Brain (tissue), 1 donor: Measurements from ENCODE around the genes C1QTNF12, ACAP3, MIB2 and MMP23B.

DNA sequence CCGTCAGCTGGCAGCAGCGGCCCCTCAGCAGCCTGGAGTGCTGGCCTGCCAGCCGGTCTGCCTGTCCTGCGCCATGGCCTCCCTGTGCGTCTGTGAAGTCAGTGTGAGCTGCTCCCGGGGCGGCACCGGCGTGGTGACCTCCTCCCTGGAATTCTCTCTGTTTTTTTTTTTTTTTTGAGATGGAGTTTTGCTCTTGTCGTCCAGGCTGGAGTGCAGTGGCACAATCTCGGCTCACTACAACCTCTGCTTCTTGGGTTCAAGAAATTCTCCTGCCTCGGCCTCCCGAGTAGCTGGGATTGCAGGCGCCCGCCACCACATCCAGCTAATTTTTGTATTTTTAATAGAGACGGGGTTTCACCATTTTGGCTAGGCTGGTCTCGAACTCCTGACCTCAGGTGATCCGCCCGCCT, 10.3 kb upstream of the C1orf159 start:
- RRBS, result 83% methylated on average over 4 of the region's 19 CpGs

DNA sequence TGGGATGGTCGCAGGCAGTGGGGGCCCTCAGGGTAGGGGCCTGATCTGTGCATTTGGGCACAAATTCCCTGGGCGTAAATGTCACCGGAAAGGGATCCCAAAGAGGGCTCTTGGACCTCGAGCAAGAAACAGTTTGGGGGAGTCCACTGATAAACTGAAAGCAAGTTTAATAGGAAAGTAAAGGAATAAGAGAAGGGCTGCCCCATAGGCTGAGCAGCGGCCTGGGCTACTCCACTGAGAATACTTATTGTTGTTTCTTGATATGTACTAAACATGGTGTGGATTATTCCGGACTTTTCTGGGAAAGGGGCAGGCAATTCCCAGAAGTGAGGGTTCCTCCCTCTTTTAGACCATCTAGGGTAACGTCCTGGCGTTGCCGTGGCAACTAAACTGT, 19.3 kb upstream of the C1orf159 start:
- RRBS, result no CpG with 5 or more reads among the region's 9 CpGs

DNA sequence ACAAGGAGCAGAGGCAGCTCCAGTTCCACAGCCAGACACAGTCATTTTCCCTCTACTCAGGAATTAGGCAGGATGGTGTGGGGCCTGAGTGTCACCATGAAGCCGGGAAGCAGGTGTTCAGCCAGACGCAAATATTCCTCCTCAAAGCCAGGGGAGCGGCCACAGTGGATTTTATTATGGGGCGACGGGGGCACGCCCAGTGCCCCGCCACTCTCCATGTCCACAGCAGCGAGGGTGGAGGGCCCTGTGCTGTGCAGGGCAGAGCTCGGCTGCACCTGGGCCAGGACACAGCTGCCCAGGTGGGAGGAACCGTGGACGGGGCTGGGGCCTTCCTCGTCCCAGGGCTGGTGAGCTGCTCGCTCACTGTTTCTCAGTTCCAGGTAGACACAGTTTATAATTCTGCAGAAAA, 14.3 kb upstream of the TTLL10 start:
- RRBS, result no CpG with 5 or more reads among the region's 13 CpGs

DNA sequence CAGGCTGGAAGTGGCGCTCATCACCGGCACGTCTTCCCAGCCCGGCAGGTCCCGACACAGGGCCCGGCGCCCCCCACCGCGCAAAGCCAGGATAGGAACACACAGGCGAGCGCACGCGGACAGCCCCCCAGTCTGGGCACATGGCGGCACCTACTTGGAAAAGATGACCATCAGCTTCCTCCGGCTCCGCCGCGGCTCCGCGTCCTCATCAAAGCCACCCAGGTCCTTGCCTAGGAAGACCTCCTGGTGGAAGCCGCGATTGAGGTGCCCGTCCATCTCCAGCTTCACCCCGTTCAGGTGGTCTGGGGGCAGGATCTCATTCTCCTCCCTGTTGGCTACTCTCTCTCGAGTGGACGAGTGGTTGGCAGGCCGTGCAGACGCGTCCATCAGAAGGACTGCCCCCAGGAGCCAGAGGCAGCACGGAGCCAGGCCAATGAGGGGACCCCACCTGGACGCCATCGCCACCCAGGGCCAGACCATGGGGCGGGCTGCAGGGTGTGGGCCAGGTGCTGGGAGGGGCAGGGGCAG, 3.4 kb downstream of the SDF4 start:
- RRBS, result 100% methylated on average over 2 of the region's 33 CpGs

- RRBS, result 91% methylated on average over 11 of the region's 33 CpGs
These were observed 1.9 kb downstream of the B3GALT6 start for GRCh38 chr1:1233739-1234461.

- RRBS, result 5% methylated on average over 18 of the region's 47 CpGs
These were observed at the start of gene C1QTNF12 for GRCh38 chr1:1246526-1246841. Gene C1QTNF12 (minus strand): TSS chr1:1246722.

GRCh38 chr1:1273597-1273728, 191 bp downstream of the UBE2J2 start:
- RRBS, result under 1% methylated on average over 13 of the region's 21 CpGs

DNA sequence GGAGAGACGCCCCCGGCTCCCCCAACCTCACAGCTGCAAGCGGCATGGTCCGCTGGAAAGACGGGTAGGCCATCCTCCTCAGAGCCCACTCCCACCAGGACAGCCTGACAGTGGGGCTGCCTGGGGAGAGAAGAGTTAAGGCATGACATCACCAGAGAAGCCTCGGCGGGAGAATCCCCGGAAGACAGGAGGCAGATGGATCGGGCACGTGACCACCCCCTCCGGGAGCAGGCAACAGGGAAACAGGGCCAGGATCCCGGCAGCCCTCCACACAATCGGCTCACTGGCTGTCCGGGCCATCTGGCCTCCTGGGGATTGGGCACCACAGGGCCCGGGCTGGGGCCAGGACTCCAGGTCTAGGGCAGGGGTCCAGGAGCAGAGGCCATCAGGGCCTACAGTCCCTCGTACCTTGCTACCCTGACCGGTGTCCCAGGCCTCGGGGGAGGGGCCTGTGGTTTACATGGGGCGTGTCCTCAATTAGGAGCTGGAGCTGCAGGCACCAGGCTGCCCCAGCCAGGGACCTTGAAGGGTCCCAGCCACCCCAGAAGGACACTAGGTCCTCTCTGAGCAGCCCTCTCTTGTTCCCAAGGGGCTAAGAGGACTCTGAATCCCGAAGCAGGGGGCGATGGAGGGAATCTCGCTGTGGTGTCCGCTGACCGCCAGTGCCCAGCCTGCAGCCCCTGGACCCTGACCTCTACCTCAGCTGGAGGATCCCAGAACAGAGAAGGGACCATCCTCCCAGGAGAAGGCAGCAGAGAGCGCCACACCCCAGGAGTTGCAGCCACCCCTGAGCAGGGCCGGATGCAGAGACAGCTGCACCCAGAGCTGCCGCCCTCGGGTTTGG, 2.9 kb downstream of the ACAP3 start:
- RRBS, result 16% methylated on average over 10 of the region's 28 CpGs

GRCh38 chr1:1307765-1308216, at the start of gene ACAP3:
Gene ACAP3 (minus strand): TSS chr1:1307930.
- RRBS, result 1% methylated on average over 50 of the region's 80 CpGs

- RRBS, result 5% methylated on average over 3 of the region's 27 CpGs
These were observed 1.5 kb downstream of the DVL1 start for GRCh38 chr1:1347547-1348380.

DNA sequence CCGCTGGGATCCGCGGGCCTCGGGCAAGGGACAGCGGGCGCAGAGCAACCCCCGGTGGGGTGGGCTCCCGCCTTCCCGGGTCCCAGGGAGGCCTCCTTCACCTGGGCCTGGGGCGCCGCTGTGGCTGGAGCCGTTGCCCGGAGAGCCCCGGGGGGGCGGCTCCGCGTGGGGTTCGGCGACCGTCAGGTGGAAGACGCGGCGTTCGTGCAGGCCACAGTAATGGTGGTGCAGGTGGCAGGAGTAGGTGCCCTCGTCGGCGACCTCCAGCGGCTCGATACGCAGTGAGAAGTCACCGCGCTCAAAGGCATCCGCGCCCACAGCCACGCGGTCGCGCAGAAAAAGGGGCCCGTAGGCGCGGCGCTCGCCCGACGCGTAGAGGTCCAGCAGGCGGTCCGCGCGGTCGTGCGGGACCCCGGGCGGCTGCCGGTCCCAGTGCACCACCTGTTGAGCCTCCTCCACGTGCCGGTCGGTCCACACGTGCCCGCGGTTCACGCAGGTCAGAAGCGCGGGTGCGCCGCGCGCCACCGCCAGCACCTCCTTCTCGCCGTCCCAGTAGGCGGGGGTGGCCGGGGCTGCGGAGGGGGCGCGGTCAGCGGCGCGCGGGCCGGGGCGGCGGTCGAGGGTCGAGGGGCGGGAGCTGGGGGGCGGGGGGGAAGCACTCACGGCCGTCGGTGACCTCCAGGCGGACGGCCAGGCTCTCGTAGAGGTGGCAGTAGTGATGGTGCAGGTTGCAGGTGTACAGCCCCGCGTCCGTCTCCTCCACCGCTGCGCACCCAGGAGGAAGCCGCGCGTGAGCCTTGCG, 3.6 kb downstream of the MXRA8 start:
- RRBS, result 26% methylated on average over 31 of the region's 102 CpGs

- RRBS, result no CpG with 5 or more reads among the region's 72 CpGs
These were observed 638 bp downstream of the AURKAIP1 start for GRCh38 chr1:1374112-1375025.

DNA sequence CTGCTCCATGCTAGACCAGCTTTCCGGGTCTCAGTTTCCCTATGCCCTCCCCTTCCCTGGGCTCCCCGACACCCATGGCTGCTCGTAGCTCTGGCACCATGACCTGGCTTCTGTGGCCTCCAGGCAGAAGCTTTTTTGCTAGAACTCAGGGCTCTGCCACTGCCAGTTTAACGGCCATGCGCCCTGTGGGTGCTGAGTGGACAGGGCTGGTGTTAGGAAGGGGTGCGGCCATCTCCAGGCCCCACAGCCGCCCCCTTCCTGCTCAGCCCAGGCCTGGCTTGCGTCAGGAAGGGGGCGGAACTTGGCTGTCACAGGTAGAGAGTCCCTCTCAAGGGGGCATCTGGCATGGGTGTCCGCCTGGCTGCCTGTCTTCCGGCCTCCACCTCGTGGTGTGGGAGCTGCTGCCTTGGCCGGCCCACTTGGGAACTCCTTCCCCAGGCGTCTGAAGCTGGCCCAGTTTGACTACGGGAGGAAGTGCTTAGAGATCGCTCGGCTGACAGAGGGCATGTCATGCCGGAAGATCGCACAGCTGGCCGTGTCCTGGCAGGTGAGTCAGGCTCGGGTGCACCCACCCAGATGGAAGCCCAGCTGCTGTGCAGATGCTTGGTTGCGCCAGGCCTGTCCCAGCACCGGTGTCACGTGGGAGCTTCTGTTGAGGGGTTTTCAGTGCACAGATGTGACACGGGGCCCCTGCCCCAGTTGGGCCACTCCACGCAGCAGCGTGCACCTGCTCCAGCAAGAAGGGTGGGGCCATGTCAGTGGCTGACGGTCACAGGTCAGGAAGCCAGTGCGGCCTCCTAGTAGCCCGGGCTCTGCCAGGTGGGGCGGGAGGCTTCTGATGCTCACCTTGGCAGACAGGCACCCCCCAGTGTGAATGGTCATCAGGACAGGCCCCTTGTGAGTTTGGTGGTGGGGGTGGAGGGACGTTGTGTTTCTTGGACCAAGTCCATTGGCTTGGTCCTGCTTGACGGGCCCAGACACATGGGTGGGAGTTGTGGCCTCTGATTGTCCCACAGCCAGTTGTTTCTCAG, 9.1 kb upstream of the ATAD3B start:
- RRBS, result no CpG with 5 or more reads among the region's 33 CpGs

DNA sequence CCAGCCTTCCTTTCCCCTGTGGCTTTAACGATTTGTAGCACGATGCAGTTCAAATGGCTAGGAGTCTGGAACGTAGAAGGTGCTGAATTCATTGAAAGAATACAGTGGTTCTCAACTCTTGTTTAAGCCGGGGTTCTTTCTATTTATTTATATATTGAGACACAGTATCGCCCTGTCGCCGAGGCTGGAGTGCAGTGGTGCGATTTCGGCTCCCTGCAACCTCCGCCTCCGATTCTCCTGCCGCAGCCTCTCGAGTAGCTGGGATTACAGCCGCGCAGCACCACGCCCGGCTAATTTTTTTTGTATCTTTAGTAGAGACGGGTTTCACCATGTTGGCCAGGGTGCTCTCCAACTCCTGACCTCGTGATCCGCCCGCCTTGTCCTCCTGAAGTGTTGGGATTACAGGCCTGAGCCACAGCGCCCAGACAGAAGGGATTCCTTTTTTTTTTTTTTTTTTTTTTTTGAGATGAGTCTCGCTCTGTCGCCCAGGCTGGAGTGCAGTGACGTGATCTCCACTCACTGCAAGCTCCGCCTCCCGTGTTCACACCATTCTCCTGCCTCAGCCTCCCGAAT, 1.2 kb downstream of the ATAD3B start:
- RRBS, result no CpG with 5 or more reads among the region's 28 CpGs

DNA sequence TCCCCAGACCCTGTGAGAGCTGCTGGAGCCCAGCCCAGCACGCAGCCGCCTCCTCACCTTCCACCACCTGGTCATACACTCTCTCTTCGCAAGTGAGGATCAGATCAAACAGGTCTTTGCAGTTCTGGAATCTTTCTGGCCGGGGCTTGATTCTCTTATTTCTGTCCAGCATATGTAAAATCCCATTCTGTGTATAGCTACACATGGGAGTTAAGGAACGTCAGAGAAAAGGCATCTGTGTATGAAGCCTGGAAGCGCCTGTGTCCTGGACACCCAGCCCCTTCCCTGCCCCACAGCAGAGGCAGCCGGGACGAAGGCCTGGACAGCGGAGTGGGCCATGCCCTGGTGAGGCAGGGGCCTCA, 4.4 kb upstream of the TMEM240 start:
- RRBS, result no CpG with 5 or more reads among the region's 9 CpGs

DNA sequence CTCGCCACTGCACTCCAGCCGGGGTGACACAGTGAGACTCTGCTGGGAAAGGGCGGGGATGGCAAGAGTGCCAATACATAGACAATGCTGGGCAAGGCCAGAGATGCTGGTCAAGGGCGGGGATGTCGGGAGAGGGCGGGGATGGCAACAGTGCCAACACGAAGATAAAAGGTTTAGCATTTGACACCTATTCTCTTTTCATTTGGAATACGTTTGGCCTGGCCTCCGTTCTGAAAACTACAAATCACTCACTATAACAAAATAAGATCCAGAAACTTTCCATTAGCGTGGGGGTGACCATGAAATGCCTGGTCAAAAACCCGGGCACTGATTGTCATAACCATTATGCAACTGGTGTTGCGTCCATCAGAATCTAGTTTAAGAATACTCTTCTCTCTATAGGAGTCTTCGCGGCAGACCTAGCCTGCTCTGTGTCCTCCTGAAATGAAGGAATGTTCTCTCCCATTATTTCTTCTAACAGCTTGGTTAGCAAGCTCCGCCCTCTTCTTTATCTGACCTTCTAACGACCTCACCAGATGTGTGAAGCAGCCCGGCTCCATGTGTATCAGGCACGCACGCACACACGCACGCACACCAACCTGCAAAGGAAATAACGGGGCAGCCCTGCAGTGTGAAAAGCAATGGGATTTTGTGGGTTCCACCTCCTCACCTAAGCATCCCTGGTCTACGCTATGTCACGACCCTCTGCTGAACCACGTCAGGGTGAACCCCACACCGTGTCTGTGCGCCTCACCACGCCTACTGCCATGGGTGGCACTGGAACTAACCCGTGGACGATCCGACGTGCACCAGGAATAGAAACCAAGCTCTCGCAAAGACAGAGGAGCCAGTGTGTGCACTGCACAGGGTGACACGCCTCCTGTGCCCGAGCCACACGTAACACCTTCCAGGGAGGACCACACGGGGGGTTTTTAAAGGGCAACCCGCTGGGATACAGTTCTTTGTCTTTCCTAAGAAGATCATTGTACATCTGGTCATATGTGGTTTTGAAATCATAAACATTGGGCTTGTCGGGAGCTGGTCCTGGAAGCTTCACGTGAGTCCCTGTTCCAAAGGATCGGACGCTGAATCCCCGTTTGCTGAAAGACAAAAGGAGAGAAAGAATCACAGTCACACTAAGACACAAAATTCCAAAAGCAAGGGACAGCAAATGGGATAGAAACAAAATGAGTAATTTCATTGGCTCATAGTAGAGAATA, 10.4 kb downstream of the SSU72 start:
- RRBS, result no CpG with 5 or more reads among the region's 43 CpGs

- RRBS, result no CpG with 5 or more reads among the region's 13 CpGs
These were observed 9.2 kb downstream of the SSU72 start for GRCh38 chr1:1565446-1565924.

DNA sequence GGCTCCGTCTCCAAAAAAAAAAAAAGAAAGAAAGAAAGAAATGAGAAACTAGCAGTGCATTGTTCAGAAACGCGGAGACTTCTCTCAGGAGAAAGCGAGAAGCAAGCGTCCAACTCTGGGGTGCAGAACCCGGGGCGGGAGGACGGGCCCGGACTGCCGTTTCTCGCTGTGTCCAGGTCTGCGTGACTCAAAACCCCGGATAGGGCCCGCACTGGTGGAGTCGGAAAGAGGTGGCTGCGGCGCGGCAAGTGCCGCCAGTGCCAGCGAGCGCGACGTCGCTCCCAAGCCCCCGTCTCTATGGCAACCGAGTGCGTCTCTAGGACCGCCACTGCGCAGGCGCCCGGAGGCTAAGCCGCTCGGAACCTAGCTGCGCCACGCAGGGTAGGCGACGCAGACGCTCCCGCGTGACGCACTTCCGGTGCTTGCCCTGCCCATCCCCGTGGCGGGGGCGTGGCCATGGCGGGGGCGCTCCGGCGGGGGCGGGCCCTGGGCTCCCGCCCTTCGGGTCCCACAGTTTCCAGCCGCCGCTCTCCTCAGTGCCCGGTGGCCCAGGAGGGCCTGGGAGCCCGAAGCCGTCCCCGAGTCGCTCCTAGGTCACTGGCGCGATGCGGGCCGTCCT, at the start of gene MIB2:
Gene MIB2, plus strand, starts transcription at position 497 of the 619 bp plus-strand sequence.
- RRBS, result under 1% methylated on average over 28 of the region's 63 CpGs

GRCh38 chr1:1631510-1632575, at the start of gene MMP23B:
Gene MMP23B (plus strand): TSS chr1:1632173.
- RRBS, result 6% methylated on average over 42 of the region's 79 CpGs

- RRBS, result no CpG with 5 or more reads among the region's 47 CpGs
These were observed 8.9 kb downstream of the SLC35E2B start for GRCh38 chr1:1683282-1684520.